Colic lymph node (tissue), 1 donor: Measurements from ENCODE around the genes KIAA1191, RNF44, FGFR4 and PRELID1.

DNA sequence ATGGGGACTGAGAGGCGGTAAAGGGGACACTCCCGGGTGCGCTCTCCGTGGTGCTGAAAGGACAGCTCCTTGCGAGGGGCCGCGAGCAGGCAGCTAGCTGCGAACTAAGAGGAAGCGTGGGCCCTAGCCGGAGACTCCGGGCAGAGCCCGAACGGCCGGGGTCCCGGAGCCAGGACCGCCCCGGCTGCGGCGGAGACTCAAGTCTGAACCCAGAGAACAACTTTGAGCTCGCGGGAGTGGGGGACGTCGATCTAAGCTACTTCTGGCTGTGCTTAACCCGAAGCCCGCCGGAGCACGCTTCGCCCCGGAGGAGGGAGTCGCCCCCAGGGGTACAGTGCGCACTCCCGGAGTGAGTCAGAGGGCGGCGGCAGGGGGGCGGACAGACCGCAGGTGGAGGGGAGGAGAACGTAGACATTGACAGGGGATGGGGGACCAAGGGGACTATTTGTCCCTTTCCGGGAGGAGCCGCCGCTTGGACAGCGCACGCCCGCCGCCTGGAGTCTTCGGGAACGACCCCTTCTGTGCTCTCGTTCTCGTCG, 542 bp downstream of the CPLX2 start:
- PRO-cap: no peak

DNA sequence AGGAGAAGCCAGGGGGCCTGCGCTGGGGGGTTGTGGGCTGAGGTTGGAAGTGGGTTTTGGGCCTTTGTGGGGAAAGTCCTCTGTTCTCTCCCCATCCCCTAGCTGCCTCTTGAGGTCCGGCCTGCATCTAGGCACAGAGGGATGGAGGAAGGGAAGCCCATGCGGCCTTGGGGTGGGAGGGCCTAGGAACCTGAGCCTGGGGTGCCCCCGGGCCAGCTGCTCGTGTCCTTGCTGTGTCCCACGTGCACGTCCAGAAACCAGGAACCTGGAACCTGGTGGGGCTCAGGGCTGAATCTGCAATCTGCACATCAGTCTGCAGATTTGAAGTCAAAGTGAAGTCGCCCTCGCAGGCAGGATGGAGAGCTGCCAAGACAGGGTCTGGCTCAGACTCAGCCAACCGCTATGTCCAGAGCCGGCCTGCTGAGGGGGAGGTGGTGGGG, 103.8 kb upstream of the SIMC1 start:
- PRO-cap: no peak

- PRO-cap: no peak
Observed at GRCh38 chr5:176289795-176290768, 51.9 kb downstream of the SIMC1 start.

- PRO-cap: bidirectional peak, plus-strand start at chr5:176361969, minus-strand start at chr5:176361764; unidirectional peak, plus-strand start at chr5:176362169
Observed at GRCh38 chr5:176361416-176362331, at the start of gene KIAA1191. Gene KIAA1191, minus strand, starts transcription at chr5:176361764.

GRCh38 chr5:176383502-176384574, 4.6 kb downstream of the NOP16 start:
- PRO-cap: no peak

DNA sequence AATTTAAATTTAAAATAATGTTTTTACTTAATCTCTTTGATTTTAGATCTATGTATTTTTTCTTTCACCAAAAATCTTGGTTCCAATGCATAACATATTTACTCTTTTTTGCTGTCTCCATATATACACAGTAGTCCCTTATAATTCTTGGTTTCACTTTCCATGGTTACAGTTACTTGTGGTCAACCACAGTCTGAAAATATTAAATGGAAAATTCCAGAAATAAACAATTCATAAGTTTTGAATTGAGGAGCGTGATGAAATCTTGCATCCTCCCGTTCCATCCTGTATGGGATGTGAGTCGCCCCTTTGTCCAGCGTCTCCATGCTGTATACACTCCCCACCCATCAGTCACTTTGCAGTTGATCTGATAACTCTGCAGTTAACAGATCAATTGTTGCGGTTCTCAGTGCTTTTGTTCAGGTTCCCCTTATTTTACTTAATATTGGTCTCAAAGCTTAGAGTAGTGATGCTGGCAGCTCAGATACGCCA, 11.6 kb upstream of the FAF2 start:
- PRO-cap: no peak

- PRO-cap: bidirectional peak, plus-strand start at chr5:176537173, minus-strand start at chr5:176537148; unidirectional peak, minus-strand start at chr5:176537231; unidirectional peak, minus-strand start at chr5:176537353
Observed at GRCh38 chr5:176536815-176537673, at the start of gene RNF44. Gene RNF44, minus strand, starts transcription at chr5:176537402.

DNA sequence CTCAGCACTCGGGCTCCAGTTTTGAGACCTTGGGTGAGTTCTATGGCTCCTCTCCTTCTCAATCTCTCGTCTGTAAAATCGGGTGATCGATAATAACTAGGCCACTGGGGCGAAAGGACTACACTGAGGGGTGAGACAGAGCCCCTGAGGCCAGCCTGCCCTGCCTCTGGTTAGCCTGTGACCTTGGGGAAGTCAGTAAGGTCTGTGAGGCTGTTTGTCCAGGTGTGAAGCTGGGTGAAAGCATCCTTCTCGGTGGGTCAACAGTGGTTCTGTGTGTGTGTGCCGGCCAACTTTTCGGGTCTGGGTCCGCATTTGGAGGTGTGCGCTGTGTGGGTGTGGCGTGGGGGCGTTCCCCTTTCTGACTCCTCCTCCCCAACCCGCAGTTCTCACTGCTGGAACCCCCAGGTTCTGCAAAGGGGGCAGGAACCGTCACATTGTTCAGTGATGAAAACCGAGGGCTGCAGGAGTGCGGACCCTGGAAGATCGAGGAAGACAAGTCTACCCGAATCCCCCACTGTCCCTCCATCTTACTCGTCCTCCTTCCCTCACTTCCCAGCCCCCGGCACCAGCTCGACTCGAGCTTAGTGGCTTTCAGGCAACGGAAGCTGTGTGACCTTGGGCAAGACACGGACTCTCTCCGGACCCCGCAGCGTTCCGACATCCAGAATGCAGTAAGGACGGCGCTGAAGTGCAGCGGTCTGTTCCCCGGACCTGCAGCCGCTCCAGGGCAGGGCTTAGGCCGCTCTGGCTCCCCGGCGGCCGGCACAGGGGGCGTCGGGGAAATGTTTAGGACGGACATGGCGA, 5.1 kb upstream of the RNF44 start:
- PRO-cap: bidirectional peak, plus-strand start at position 441 of the sequence, minus-strand start at position 302 of the sequence; unidirectional peak, plus-strand start at position 664 of the sequence

DNA sequence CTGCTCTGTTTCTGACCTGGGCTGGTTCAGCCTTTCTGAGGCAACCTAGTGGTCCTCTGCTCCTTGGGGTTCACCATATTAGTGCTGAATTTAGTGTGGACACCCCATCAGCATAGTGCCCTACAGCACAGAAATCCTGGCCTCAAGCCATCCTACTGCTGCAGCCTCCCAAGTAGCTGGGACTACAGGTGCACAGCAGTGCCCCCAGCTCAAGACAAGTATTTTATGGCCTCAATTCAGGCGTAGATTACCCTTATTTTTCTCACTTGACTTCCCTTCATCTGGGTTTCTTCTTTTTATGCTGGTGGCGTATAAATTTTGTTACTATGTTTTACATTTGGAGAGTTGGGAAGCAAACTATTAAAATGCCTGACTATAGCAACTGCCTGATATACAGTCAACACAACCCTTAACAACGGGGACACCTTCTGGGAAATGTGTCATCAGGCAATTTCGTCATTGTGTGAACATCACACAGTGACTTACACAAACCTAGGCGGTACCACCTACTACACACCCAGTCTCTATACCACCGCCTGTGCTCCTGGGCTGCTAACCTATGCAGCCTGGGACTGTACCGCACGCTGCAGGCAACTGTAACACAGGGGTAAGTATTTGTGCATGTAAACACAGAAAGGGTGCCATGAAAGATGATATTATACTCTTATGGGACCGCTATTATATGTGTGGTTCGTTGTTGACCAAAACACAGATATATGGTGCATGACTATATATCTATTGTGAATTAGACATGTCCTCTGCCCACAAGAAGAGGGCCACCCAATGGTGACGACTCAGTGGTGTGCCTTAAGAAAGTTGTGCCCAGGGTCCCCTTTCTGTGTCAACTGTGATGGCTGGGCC, 1.4 kb upstream of the CDHR2 start:
- PRO-cap: no peak

DNA sequence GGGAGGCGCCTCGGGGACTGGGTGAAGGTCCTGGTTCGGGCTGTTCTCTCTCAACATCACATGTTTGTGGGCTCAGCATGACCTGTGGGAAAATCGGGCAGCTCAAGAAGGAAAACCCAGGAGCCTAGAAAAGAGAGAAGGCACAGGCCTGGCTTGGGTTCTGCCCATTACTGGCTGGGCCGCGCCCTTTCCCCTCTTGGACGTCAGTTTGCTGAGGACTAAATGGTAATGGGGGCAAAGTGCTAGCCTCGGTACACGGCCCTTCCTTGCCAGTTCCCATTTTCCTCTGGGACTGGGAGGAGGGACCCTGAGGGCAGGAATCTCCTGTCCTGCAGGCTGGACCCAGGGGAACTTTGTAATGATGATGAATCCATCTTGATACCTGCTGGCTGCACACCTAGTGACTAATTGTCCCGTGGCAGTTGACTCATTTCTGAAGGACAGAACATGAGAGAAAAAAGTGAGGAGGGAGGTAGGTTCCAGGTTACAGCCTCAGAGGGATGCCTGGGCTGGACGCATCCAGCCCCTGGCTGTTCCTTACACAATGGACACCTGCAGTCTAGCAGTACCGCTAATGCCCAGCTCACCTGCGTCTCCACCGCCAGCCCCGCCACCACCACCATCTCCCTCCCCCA, 4.1 kb downstream of the CDHR2 start:
- PRO-cap: no peak

- PRO-cap: no peak
Observed at GRCh38 chr5:176619316-176619657, 9.3 kb upstream of the GPRIN1 start.

- PRO-cap: bidirectional peak, plus-strand start at chr5:176647459, minus-strand start at chr5:176647169
Observed at GRCh38 chr5:176646838-176647309, 410 bp upstream of the TSPAN17 start.

DNA sequence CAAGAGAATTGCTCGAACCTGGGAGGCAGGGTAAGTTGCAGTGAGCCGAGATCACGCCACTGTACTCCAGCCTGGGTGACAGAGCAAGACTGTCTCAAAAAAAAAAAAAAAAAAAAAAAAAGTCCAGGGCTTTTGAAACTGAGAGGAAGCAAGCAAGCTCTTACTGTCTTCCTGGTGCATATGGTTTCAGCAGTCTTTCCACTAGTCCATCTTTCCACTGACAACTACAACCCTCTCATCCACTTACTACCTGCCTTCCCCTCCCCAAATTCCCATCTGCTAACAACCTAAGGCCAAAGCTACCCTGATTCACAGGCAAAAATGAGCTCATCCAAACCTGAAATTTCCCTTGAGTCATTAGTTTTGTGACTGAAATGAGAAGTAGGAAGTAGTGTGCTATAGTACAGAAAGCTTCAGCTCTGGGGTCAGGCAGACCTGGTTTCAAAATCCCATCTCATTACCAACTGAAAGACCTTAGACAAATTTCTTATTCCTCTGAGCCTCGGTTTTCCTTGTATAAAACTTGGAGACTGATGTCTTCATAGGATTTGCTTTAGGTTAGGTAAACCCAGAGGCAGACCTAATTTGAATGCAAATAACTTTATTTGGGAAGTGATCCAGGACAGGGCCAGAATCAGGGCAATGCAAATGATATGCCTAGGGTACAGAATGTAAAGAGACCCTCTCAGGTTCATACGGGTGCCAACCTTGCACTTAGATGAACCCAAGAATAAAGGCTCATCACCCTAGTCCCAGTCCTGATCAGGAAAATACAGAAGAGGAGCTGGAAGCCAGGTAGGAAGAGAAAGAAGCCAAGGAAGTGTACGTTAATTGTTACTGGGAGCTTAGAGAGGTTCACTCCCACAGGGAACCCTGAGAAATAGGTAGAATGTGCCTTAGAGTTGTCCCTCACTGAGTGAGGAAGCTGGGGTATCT, 2.8 kb upstream of the HK3 start:
- PRO-cap: no peak

DNA sequence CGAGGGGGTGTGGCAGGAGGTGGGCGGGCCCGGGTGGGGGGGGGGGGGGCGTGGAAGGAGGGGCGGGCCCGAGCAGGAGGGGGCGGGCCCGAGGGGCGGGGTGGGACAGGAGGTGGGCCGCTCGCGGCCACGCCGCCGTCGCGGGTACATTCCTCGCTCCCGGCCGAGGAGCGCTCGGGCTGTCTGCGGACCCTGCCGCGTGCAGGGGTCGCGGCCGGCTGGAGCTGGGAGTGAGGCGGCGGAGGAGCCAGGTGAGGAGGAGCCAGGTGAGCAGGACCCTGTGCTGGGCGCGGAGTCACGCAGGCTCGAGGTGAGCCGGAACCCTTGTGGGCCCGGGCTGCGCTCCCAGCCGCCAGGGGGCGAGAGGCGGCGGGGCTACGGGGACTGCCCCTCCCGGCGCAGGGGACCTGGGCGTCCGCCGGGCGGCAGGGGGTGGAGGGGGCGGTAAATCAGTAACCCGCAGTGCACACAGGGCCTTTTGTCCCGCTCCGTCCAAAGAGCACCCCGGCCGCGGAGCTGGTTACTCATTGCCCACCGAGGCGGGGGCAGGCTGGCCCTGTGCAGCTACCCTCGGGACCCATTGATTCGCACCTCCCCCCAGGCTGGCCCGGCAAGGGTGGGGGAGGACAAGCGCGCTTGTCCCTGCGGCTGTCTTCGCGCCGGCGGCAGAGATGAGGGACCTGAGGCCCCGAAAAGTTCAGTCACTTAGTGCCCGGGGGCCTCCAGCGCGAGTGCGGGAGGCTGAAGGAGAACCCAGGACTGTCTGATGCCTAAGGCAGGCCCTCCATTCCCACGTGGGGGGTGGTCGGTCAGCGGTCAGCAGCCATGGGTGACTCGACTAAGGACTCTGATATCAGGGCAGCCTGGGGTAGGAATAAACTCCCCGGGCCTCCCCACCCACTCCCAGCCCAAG, at the start of gene FGFR4:
FGFR4 (plus strand) TSS at position 148 of the 913 bp plus-strand sequence.
- PRO-cap: unidirectional peak, plus-strand start at position 149 of the sequence

DNA sequence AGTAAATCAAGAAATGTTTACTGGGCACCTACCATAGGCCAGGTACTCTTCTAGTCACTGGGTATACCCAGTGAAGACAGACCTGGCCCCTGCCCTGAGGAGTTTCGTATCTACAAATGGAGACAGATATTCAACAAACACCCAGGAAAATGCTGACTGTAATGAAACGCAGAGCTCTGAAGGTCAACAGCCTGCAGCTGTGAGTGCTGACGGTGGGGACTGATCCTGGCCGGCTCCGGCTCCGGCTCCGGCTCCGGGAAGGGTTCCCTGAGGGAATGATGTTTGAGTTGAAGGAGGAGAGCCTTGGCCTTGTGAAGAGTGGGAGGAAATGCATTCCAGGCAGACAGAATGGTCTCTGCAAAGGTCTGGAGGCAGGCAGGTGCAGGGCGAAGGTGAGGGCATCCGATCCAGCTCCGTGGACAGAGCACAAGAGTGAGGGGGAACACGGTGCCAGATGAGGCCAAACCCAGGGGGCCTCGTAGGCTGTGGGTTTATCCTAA, 23.1 kb downstream of the FGFR4 start:
- PRO-cap: no peak

DNA sequence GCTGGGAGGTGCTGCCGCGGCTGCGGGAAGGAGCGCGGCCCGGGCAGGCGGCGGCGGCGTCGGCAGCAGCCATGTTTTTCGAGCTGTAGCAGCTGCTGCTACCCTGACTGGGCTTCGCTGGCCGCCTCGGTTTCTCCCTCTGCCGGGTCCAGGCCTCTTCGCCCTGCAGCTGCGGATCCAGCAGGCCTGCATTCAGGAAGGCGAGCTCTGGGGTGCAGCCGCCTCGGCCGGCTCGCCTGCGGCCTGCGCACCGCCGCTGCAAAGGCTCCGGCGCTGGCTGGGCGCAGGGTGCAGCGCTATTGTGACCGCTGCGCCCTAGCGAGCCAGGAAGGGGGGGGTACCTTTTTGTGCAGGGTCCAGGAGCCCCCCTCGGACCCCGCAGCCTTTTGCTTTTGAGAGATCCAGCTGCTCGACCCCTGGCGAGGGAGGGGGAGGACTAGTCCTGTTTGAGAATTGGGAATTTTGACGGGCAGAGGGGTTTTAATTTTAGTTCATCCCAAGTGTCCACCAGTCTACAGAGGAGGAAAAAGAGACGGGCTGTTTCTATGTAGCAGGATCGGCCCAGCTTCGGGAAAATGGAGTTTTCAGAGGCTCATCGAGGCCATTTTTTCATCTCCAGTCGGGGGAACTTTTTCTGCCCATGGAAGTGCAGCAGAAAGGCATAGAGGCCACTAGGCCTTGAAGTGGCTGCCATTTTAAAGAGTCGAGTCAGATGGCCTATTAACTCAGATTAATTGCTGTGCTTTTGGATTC, 934 bp downstream of the NSD1 start:
- PRO-cap: bidirectional peak, plus-strand start at position 343 of the sequence, minus-strand start at position 73 of the sequence

- PRO-cap: no peak
Observed at GRCh38 chr5:177195143-177195969, 61.8 kb downstream of the NSD1 start.

- PRO-cap: bidirectional peak, plus-strand start at chr5:177303777, minus-strand start at chr5:177303657
Observed at GRCh38 chr5:177303493-177304154, at the start of gene PRELID1. Gene PRELID1, plus strand, starts transcription at chr5:177303799.

GRCh38 chr5:177358352-177358724, 614 bp downstream of the RGS14 start:
- PRO-cap: no peak

- PRO-cap: no peak
Observed at GRCh38 chr5:177420396-177420815, 6.1 kb upstream of the GRK6 start.